Tongue (tissue), 2 donors: ENCODE measurements around the genes TYRO3 and PLA2G4B.

DNA sequence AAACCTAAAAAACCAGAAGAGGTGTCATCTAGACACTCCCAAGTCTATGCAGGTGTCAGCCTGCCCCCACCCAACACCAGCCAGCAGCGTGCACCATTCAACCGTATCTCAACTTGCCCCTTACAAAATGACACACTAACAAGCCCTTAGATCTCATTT, 813 bp downstream of the INO80 start:
- RAMPAGE, long total RNA, result no peak

DNA sequence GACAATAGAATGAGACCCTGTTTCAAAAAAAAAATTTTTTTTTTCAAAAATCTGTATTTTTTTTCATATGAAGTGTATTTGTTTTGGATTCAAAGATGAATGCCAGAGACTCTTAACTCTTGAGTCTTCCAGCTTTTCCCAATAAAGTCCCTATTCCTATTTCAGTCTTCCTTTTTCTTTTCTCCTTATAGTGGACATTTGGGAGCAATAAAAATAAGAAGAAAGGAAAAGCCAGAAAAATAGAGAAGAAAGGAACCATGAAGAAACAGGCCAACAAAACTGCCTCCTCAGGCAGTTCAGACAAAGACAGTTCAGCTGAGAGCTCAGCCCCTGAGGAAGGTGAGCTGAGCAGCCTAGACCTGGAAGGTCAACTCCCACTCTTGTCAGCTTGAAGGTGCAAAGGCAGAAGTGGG, 35.8 kb downstream of the RTF1 start:
- RAMPAGE, long total RNA, result no peak

DNA sequence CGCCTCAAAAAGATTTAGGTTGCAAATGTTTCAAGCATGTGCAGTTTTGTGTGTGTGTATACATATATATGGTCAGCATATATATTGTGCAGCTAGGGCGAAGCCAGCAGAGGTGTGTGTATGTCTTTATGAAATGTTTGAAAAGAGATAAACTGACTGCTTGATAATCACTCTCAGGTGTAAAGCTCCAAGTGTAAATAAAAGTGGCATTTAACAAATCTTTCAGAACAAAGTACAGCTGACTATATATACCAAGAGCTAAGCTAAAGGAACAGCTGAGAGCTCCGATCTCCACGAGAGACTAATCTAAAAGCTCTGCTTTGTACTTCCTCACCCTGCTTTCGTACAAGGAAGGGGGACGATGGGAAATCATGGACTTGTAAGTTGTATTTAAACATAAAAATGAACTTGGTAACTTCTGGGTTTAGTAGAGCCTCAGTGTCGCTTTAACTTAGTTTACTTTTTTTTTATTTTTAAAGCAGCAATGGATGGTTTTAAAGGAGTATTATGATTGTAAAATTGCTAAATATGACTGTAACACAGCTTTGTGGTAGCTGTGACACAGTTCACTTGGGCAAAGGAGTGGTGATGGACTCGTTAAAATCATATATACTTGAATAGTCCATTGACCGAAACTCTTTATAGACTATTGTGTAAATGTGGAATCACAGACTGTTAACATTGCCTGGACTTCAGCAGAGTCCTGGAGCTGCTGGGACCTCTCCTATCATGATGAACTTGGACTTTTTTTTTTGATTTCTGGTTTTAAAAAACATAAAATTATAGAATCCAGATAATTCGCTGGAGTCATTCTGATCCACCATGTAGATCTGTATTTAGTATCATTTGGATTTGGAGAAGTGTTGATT, 11.4 kb upstream of the ITPKA start:
- RAMPAGE, long total RNA, result no peak

GRCh38 chr15:41558398-41559417, at the start of gene TYRO3:
Gene TYRO3, plus strand, starts transcription at chr15:41559212.
- RAMPAGE, long total RNA, result no peak

DNA sequence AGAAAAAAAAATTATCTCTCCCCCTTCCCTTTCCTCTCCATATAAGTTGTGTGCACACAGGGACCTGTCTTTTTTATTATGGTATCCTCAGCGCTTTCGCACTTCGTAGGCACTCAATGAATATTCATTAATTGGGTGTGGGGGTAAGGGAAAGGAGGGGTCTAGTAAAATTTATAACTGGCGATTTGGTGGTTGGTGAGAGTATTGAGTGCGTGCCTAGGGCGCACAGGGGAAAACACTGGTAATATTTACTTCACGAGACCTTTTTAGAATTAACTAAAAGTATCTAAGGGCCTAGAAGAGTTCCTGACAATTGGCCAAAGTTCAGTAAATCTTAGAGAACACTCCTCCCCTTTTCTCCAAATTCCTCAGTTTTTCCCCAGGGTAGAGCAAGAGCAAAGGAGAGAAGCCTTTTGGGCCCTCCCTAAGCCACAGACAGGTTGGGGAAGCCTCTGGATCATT, 25.7 kb downstream of the TYRO3 start:
- RAMPAGE, long total RNA, result no peak

DNA sequence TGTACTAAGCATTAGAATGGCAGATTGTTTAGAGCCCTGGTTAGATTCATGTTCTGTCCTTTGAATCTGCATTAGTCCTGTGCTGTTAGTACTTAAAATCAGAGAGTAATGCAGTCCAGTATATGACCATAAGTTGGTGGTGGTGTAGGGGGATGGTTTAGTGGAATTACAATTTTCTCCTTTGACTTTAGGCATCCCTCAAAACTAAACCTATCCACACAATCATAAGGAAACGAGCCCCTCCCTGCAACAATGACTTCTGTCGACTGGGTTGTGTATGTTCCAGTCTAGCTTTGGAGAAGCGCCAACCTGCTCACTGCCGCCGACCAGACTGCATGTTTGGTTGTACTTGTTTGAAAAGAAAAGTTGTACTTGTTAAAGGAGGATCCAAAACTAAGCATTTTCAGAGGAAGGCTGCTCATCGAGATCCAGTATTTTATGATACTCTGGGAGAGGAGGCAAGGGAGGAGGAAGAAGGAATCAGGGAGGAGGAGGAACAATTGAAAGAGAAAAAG, 61.3 kb upstream of the MAPKBP1 start:
- RAMPAGE, long total RNA, result no peak

DNA sequence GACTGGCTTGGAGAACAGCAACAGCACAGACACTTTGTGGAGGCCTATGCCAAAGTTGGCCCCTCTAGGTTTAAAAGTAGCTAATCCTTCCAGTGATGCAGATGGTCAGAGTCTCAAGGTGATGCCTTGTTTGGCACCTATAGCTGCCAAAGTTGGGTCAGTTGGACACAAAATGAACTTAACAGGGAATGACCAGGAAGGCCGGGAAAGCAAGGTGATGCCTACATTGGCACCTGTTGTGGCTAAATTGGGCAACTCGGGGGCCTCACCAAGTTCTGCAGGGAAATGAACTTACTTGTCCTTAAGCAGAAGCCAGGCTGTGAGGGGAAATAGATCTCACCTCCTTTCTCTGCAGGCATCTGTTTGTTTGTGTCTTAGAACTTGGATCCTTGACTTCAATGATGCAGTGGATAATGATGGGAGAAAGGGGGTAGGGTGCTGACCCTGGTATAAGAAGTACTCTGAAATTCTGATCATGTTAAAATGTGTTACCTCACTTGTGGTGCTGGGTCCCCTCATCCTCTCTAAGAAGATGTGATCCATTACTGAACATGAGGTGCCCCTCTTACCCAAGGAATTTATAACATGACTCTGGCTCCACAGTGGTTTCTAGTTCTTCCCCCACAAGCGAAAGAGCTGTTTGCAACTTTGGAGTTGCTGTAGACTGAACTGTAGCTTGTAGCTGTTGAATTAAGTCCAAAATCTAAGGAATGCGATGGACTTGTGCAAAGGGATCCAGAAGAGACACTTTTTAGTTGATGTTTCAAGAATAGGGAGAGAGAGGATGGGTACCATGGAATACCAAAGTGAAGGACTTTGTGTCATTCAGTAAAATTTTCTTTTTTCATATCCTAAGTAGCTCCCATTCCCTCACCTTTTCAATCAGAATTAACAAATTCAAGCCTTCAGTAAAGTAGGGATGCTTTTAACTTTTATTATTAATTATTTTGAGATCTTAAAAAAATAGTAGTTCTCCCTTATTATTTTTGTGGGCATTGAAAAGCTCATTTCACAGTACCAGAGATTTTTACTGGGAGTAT, 7.0 kb upstream of the MAPKBP1 start:
- RAMPAGE, long total RNA, result no peak

DNA sequence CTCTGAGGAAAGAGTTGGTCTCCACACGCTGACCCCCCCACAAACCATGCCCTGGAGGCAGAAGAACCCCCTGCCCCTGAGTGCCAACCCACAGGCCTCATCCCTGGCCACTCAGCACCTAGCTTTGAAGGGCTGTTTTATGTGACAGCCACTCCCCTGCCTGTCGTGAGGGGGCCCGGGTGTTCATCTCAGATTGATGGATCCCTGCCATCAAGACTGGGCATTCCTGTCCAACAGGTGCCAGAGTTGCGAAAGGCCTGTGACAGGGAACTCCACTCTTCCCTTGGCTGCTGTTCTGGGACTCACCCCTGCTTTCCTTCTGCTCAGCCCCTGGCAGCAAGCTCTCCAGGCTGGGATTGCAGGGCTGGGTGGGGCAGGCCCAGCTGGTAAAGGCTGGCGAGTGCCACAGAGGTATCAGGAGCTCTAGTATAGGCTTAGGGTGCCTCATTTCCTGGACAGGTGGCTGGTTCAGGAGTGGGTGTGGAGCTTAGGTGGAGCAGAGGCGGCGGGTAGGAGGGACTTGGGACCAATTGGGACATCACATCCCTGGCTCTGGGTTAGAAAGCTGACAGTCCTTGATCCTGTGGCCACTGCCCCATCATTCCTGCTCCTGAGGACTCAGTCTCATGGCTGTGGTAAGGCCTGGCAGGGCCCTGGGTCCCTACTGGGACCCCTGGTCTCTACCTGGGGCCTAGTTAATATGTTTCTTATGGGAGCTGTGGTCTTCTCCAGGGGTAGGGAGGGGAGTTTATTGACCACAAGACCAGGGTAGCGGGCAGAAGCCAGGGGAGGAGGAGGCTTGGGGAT, at the start of gene PLA2G4B:
PLA2G4B (plus strand) TSS at position 560 of the 807 bp plus-strand sequence.
- RAMPAGE, long total RNA, result no peak

DNA sequence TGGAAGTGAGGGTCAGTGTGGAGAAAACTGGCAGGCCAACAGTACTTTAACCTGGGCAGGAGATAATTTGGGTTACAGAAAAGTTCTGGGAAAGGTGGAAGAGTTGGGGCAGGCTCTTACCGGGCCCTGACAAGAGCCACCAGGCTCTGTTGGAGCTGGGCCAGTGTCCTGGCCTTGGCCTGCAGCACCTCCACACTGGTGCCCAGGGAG, 11.1 kb downstream of the SPTBN5 start:
- RAMPAGE, long total RNA, result no peak

GRCh38 chr15:41897175-41898259, 3.7 kb upstream of the SPTBN5 start:
- RAMPAGE, long total RNA, result no peak

GRCh38 chr15:41918444-41919072, 24.7 kb upstream of the SPTBN5 start:
- RAMPAGE, long total RNA, result no peak

GRCh38 chr15:41933639-41934538, 38.5 kb downstream of the EHD4 start:
- RAMPAGE, long total RNA, result no peak

- RAMPAGE, long total RNA, result no peak
Observed at GRCh38 chr15:41944916-41945727, 27.2 kb downstream of the EHD4 start.

DNA sequence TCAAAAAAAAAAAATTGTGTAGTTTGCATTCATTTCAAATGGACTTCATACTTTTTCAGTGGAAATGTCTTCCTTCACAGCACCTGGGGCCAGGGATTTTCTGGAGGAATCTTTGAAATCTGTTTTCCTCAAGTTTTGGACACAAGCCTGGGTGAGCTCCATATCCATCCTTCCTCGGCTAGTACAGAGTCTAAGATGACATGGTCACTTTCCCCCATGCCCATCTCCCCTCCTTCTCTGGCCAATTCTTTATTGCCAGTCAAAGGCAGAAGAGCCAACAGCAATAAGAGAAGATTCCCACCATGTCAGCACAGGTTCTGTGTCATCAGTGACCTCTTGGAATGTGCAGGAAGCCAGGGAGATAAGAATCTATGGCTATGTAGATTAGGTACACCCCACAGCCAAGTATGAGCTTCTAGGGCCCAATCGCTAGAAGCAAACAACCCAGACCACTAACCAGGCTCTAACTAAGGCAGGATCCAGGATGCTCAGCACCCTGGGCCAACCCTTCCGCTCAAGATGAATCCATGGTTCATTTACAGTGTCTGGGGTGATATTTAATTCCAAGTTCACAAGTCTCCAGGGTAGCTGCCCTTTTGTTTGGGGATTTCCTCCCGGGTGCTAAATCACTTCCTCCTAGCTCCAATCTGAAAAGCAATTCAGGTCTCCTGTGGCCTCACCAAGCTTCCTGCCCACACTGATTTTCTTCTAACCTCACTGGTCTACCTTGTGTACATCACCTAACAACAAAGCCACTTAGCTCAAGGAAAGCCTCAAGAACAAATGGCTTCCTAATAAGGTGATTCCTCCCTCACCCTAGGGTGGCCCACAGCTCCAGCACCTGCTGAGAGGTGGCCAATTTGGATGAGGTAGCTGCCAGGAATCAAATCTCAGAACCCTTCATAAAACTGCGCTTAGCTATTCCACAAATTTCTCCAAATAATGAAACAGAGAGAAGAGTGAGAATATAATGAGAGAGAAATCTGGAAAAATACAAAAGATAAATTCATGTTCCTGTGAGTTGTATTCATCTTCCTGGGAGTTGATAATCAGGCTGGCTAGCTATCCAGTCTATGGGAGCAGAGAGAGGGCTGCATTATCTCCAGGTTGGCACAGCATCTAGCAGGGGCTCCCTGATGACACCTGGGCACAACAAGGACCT, 2.4 kb downstream of the EHD4 start:
- RAMPAGE, long total RNA, result no peak

- RAMPAGE, long total RNA, result no peak
Observed at GRCh38 chr15:41971069-41971915, 1.1 kb downstream of the EHD4 start.

- RAMPAGE, long total RNA, result no peak
Observed at GRCh38 chr15:42050716-42051396, 30.0 kb upstream of the PLA2G4E start.

DNA sequence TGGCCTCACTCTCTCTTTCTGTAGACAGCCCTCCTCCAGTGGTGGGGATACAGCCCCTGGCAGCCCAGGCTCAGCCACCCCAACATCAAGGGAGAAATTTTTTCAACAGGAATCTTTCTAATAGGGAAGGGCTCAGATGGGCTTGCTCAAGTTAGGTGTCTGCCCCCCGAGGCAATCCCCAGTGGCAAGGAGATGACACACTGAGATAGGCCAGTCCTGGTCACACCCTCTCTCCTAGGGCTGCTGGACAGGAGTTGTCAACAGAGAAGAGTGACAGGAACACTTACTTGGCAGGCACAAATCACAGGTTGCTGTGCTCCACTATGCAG, 36.5 kb downstream of the PLA2G4D start:
- RAMPAGE, long total RNA, result no peak

DNA sequence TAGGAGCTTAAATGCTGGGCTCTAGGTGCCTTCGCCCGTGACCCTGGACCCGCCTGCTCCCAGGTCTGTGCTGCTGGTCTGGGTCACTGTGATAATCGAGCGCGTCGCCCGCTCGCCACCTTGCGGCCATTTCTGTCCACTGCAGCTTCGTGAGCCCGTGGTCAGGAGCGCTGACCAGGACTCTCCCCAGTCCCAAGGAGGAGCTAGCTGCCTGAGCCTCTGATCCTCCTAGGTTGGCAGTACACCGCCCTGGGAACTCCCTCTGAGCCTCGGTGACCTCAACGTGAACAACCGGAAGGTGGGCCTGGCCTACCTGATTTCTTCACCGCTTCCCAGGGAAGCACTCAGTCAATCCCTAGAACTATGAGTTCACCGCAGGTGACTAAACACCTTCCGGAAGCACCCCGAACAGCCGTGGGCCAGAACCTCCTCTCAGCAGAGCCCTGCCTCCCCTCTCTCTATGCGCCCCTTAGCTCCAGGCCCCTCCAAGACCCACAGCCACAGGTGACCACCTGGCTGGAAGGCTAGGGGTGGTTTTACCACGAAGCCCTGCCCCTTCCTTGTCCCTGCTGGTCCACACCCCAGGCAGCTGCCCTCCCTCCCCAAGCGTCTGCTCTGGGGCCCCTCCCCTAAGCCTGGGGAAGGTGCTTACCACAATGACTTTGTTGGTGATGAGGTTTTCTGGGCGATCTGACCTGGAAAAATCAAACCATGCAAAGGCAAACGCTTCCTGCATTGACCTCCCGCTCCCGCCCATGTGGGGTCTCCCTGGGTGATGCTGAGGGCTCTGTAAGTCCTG, 9.7 kb downstream of the PLA2G4D start:
- RAMPAGE, long total RNA, result no peak

GRCh38 chr15:42219894-42220333, 11.8 kb upstream of the VPS39 start:
- RAMPAGE, long total RNA, result no peak

- RAMPAGE, long total RNA, result no peak
Observed at GRCh38 chr15:42234736-42235405, 26.8 kb upstream of the VPS39 start.